LNCaP clone FGC (cell line): ENCODE data around the gene PARP12.

DNA sequence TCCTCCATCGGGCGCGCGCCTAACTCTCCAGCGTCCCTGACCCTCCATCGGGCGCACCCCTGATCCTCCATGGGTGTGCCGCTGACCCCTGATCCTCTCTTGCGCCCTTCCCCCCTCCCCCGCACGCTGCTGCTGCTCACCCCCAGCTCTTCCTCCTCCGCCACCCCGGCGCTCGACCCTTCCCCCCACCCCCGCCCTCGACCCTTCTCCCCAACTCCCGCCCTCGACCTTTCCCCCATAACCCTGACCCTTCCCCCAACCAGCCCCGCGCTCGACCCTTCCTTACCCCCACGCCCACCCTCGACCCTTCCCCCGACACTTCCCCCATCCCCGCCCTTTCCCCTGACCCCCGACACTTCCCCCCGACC lies 36.5 kb downstream of the SVOPL start:
- RRBS, 2 experiments = no CpG with 5 or more reads among the region's 28 CpGs

DNA sequence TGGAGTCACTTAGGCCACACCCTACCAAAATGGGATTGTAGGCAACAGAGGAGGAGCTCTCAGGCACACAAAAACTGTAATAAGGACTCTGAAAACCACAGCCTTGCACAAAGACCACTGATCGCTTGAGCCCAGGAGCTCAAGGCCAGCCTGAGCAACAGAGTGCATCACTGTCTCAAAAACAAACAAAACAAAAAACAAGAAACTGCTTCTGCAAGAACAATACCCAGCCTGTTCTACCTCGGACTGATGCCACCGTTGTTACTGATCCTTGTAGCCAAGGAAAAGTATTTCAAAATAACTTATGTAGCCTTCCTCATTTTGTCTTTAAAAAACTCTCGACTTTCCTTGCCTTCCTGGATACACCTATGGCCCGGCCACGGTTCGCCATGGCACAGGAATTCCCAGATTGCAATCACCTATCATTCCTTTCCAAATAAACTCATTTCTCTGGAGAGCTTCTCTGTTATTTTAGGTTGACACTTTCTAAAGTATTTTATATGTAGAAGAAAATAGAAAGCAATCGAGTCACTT lies 35.3 kb downstream of the SVOPL start:
- RRBS, 2 experiments = no CpG with 5 or more reads among the region's 8 CpGs

- RRBS, 2 experiments = no CpG with 5 or more reads among the region's 17 CpGs
These were observed 36.1 kb upstream of the ATP6V0A4 start for GRCh38 chr7:138833847-138834667.

DNA sequence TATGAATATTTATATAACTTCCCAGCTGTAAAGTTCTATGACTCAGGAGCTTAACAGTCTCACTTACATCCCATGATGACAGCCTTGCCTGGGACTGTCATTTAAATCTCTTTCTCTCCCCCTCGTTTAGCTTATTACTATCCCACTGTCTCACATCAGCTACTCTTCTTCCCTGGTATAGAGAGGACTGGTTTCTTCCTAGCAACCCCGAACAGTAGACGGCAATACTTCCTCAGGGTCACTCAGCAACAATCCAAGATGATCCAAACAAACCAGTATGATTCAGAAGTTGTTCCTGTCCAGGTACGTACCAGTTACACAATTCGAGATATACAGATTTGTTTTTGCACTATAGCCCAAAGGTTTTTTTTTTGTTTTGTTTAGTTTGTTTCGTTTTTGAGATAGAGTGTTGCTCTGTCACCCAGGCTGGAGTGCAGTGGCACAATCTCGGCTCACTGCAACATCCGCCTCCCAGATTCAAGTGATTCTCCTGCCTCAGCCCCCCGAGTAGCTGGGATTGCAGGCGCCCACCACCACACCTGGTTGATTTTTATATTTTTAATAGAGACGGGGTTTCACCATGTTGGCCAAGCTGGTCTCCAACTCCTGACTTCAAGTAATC lies 22.6 kb downstream of the KIAA1549 start:
- RRBS, 2 experiments = no CpG with 5 or more reads among the region's 11 CpGs

GRCh38 chr7:138979438-138980435 lies 1.5 kb downstream of the KIAA1549 start:
- RRBS, 2 experiments = no CpG with 5 or more reads among the region's 13 CpGs

DNA sequence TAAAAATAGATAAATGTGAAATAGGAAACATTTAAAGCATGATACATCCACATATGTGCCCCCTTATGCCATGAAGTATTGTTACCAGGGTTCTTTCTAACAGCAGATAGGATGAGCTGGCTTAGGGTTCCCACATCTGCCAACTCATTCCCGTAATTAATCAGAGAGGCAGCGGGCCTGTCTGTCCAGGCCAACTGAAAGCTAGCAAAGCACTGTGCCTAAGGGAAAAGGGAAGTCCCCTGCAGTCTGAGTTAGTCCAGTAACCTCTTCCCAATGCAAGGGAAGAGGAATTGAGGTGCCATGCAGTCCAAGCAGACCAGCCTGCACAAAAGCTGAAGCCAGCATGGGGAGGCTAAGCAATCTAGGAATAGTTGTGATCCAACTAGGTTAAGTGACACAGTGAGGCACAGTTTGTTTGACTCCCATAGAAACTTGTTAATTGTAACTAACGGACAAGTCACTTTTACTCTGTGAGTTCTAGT lies 18.3 kb upstream of the ZC3HAV1L start:
- RRBS, 2 experiments = no CpG with 5 or more reads among the region's 3 CpGs

DNA sequence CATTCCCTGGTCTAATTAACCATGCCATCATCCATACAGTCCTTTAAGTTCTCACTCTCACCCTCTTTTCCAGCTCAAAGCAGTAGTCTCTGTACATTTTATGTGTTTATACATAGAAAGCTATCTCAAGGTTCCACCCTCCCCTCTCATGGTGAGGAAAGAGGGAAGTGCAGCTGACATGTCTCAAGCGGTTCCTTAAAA lies 36.8 kb downstream of the ZC3HAV1 start:
- RRBS, 2 experiments = no CpG with 5 or more reads among the region's 1 CpG

DNA sequence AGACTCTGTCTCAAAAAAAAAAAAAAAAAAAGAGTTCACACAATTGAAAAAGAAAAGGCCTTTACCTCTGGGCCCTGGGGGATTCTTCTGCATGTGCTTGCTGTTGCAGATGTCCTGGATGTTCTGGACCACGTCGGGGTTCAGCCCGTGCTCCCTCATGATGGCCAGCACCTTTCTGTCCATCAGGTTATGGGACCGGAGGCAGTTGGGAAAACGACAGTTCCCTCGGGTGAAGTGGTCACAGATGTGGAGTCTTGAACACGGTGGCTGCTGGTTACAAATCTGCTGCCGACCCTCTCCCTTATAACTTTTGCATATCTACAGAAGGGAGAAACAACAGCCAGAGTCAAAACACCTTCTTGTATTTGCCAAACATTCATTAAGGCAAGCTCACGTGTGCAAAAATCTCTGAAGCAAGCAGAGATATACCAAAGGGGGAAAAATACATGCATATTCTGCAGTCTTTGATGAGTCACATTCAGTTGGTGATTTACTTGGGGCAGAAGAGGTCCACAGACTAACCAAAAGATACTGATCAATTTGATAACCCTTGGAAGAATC lies 25.7 kb downstream of the ZC3HAV1 start:
- RRBS, 2 experiments = no CpG with 5 or more reads among the region's 9 CpGs

GRCh38 chr7:139361621-139362145 lies 2.0 kb downstream of the LUC7L2 start:
- RRBS, 2 experiments = no CpG with 5 or more reads among the region's 4 CpGs

DNA sequence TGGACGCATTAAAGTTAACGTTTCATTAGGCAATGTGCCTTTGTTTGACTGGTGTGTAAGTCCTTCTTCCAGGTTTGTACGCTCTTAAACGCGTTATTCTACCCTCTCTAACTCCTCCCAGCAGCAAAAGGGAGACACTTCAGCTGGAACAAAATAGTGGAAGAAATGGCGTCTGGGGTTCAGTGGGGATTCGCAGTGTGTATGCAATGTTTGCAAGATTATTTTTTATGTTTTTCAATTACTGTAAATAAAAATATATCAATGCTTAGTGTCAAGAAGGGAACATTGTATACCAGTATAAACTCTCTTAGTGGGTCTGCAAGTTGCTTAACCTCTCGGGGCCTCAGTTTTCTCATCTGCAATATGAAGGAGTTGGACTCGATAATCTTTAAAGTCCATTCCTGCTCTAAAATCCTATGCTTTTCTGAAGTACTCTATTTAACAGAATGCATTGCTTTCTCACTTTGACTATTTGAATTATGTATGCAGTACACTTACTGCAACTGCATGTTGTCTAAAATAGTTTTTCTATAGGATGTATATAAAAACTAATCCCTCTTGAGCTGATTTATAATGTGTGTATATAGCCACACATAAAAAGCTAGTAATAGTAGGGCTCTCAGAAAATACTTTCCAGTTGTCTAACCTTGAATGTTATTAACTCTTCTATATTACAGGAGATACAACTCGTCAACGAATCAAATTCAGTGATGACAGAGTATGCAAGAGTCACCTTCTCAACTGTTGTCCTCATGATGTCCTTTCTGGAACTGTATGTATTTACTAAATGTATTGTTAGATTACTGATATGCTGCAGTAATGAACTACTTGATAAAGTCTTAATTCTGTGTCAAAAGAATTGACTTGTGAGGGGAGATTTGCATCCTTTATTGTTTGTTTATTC lies 15.9 kb downstream of the LUC7L2 start:
- RRBS, 2 experiments = no CpG with 5 or more reads among the region's 11 CpGs

DNA sequence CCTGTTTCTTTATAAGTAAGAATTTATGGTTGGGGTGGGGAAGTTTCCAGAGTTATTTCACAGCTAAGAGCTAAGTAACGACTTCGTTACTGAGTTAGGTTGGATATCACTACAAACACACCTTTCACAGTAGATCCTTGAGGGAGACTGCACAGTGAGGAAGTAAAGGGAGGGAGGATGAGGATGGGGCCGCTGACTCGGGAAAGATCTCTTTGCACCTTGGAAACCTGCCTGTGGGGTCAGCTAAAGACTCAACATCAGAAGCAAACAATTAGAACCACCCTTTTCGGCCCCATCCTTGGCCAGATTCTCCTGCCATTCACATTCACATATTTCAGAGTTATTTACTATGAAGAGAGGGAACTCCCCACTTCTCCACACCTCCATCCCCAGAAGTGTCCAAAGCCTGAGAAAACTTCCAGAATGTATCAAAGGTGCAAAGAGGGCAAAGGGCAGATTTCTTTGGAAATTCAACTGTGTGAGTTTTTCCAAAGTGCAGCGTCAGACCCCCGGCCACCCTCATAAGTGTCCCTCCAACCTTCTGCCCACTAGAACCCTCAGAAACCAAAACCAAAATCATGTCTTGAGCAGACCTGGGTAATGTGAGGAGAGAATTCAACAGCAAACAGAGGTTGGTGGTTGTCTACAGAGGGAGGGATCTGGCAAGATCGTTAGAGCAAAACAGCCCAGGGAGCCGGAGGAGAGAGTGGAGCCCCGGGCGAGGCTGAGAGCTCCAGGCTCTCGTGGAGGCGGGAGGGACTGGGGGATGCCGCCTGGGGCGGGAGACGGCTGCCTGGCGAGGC lies 47.3 kb downstream of the CLEC2L start:
- RRBS, 2 experiments = 85 to 90% methylated on average over 6 of the region's 17 CpGs

GRCh38 chr7:139651128-139651675 lies 126.6 kb downstream of the HIPK2 start:
- RRBS, 2 experiments = no CpG with 5 or more reads among the region's 7 CpGs

- RRBS, 2 experiments = no CpG with 5 or more reads among the region's 3 CpGs
These were observed 73.6 kb downstream of the HIPK2 start for GRCh38 chr7:139704015-139704731.

DNA sequence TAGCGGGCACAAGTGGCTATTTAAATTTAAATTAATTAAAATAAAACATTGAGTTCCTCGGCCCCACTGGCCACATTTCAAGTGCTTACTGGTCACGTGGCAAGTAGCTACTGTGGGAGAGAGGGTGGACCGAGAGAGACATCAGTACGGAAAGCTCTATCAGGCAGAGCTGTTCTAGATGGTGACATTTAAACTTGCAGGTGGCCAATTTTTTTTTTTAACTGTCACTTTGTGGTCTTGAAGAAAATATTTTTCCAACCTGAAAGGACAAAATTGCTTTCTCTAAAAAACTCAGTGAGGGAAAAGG lies 30.0 kb downstream of the HIPK2 start:
- RRBS, 2 experiments = no CpG with 5 or more reads among the region's 5 CpGs

DNA sequence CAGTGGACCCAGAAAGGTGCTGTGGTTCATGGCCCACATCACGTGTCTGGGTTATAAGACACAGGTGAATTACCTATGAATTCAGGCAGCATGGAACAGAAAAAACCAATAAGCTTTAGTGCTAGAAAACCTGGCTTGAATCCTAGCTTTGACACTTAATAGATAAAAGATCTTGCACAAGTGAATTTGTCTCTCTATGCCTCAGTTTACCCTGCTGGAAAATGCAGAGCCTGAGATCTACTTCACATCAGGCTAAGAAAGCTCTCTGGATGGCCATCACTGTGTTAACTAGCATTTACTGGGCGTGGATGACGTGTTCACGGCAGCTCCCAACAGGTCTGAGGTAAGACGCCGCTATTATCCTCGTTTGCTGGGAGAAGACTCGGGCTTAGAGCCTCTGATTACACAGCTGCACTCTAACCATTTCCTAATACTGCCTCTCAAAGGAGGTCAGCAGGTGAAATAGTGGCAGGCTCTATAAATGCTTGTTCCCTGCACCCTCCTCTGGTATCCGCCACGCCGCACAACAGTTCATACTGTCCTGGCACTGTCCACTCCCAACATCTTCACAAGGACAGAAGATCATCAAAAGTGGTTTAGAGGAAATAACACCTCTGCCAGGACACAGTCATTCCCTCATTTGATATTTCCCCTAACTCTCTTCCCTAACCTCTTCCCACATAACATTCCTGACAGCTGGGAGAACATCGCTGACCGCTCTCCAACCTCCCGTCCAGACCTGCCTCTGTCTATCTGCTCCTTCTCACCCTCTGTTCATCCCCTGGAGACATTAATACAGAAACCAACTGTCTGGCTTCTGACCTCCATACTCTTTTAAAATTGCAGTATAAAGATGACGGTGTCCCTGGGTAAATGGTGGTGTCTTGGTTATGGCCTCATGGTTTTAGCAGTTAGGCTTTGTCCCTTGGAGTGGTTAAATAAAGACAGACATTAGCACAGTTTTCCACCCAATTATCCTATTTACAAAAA lies 28.2 kb downstream of the HIPK2 start:
- RRBS, 2 experiments = no CpG with 5 or more reads among the region's 15 CpGs

- RRBS, 2 experiments = no CpG with 5 or more reads among the region's 12 CpGs
These were observed 24.2 kb downstream of the HIPK2 start for GRCh38 chr7:139753511-139754176.

- RRBS, 2 experiments = no CpG with 5 or more reads among the region's 2 CpGs
These were observed 10.5 kb downstream of the HIPK2 start for GRCh38 chr7:139767134-139767832.

DNA sequence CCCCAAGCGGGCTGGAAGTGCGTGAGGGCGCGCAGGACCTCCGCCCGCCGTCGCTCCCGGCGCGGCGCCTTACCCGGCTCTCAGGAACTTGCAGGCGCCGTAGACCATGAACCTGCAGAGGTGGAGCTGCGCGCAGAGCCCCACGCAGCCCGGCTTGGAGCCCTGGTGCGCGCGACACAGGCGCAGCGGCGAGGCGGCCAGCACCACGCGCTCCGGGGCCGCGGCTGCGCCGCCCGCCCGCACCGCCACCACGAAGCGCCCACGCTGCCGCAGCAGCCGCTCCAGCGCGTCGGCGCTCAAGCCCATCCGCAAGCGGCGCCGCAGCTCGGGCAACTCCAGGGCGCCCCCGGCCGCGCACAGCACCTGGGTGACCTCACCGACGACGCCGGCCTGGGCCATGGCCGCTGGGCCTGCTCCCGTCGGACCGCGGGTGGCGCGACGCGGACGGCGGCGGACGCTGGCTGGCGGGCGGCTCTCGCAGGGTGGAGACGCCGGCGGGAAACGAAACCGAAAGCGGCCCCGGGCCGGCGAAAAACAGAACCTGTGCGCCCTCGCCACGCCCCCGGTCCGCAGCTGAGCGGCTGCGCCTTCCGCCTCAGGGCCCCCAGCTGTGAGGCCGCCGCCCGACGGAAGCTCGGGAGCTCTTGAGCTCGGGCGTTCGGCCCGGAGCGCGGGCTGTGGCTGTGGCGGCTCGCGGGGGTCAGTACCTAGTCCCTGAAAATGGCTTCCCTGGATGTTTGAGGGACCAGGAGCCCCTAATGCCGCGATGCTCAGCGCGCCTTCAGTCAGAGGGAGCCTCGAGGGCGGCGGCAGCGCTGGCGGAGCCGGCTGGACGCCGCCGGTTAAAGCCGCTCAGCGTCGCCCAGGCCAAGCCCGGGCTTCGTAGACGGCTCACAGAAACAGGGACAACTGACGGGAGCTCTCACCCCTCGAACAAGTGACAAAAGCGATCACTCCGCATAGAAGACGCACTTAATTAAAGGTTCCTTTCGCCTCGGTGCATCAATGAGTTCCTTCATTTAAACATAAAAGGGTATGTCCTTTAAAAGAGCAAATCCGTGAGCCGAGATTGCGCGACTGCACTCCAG lies at the start of gene PARP12:
PARP12 (minus strand) TSS at position 503 of the 1,088 bp plus-strand sequence.
- RRBS, 2 experiments = 1 to 2% methylated on average over 42 of the region's 135 CpGs

DNA sequence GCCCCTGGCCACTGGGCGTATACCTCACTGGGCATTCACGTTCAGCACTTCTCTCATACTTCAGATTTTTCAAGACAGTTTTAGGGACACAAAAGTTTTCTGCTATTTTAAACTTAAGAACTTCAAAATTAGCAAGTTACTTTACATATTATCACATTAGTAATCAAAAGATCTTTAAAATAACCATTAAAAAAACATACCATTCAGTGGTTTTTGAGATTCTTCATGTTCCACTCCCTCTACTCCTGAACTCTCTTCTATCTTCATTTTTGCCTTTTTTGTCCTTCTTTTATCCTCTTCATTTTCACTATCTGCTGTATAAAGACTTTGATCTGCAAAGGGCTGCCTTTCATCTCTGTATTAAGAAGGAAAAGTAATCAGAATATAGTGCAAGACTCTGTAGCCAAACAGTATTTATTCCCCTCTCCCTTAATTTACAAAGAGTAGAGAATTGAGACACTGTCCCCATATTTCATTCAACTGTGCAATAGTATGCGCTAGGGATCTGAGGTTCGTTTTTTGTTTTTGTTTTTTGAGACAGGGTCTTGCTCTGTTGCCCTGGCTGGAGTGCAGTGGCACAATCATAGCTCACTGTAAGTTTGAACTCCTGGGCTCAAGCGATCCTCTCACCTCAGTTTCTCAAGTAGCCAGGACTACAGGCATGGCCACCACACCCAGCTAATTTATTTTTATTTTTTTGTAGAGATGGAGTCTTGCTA lies 36.1 kb upstream of the PARP12 start:
- RRBS, 2 experiments = no CpG with 5 or more reads among the region's 5 CpGs

DNA sequence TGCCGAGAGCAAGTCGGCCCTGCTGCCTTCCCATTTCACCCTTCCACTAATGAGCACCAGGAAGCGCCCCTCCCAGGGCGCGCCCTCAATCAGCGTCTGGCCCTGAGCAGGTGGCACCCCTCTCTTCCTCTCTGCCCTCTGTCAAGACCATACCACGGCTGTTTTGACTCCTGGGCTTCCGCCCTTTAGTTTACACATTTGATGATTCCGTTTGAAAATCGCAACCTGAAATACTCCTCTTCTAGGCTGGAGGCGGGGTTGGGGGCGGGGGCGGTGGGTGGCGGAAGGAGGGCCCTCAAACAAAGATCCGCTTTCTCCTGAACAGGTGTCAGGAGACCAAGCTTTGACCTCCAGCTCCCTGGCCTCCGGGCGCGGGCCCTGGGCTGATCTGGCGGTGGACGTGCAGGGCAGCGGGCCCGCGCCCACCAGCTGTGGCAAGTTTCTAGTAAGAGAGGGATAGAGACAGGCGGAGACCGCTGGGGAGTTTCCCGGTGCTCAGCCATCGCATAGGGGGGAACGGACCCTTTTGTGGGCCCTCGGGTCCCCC lies 53.2 kb upstream of the KDM7A start:
- RRBS, 2 experiments = no CpG with 5 or more reads among the region's 29 CpGs